REH cell (cell line): ENCODE results near the genes KRT27, KRTAP1-1 and KRTAP9-1.

DNA sequence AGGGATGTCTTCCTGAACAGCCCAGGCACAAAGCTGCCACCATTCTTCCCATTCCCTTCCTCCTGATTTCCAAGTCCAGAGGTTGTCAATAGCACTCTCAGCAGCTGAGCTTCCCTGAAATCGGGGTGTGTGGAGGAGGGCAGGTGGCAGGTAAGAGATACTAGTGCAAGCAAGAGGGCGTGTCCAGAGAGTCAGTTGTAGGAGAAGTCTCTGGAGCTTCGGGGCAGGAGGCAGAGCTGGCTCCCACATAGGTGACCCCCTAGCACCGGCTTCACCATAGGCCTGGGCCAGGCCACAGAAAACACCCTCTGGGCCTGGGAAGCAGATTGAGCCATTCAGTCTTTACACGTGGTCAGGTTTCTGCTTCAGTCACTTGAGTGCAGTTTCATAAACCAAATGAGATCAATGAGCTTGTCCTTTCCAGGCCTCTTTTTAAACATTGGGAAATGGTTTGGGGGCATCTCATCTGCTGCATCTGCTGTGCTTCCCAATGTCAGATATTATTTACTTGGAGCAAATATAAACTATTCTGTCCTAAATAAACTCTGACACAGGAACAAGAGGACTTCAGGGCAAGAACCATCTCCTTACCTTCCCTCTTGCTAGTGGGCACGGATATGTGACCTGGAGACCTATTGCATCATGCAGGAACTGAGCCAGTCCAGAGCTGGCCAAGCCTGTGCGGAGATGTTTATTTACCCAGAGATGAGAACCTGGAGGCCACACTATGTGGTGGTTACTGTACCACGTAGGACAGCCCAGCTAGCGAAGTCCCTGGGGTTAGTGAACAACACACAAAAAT, 16.2 kb downstream of the CCR7 start:
- PRO-cap = no peak

DNA sequence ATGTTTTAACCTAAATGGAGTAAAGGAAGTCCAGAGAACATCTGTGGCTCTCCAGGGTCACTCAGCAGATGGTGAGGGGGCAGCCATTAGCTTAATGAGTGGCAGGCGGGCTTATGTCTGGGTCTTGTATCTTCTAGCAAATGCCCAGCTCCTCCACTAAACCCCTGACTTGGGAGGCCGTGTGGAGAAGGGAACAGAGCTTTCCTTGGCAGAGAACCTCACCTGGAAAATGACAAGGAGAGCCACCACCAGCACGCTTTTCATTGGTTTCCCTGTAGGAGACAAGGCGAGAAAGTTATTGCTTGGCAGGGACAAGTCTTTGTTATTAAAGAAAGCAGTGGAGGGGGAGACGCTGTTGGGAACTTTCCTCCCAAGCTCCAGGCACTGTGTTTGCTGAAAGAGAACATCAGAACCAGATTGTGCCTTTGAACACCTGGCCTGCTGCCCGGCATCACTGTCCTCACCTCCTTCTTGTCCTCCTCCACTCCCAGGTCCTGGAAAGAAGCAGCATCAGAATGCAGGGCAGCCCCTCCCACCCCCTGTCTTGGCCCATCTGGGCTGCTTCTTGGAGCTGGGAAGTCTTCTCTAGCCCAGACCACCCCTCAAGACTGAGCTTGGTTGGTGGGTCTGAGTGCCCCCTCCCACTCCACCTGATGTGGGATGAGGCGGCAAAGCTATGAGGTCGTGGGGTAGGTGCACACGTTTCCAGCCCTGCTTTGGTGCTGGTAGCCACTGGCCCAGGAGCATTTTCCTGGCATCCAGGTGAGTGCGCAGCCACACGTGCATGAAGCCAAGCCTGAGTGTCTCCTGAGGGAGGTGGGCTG, 6.4 kb downstream of the CCR7 start:
- PRO-cap = no peak

GRCh38 chr17:40598260-40598687, 33.0 kb upstream of the CCR7 start:
- PRO-cap = no peak

GRCh38 chr17:40782352-40782642, at the start of gene KRT27:
KRT27 (minus strand) TSS chr17:40782550.
- PRO-cap = no peak

DNA sequence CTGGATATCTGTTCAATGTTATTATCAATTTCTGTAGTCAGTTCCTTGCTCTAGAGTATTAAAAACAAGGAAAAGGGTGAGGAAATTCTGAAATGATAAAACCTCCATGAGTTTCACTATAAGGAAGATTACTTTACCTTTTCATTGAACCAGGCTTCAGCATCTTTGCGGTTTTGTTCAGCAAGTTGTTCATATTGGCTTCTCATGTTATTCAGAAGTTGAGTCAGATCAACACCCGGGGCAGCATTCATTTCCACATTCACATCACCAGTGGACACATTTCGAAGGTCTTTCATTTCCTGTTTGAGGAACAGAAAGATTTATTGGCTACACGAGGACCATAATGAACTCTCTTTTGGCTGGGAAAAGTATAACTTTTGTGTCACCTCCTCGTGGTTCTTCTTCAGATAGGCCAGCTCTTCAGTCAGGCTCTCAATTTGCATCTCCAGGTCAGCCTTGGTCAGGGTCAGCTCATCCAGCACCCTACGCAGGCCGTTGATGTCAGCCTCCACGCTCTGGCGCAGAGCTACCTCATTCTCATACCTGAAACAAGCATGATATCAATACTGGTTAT, 2.2 kb downstream of the KRT10 start:
- PRO-cap = no peak

DNA sequence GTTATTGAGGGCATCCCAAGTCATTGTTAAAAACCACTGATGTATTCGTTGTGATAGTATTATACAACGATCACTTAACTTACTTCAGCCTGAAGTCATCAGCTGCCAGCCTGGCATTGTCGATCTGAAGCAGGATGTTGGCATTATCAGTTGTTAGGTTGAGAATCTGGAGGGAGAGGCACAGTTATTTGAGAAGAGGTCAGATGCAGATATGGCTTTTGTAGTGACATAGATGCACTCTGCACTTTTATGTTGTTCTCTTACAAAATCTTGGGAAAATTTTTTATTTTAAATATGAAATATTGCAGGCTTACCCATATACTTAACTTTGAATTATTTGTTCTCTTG, 1.5 kb downstream of the KRT10 start:
- PRO-cap = no peak

DNA sequence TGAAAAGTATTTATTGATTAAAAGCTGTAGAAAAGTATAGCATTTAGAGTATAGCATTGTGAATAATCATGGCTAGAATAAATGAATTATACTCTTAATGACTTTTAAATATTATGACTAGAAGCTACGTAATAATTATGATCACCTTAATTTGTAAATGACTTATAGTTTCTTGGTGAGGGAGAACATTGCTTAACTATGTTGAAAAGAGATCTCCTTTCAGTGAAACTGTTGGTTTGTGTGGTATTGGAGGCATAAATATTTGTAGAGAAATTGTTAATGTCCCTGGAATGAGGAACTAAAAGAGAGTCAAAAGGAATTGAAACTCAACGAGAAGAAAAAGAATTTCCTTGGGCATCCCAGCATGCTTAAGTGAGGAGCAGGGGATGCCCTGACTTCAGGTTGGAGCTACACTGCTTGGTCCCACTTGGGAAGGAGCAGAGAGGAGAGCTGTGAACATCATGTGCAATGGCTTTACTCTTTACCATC, 21.8 kb downstream of the KRT23 start:
- PRO-cap = no peak

DNA sequence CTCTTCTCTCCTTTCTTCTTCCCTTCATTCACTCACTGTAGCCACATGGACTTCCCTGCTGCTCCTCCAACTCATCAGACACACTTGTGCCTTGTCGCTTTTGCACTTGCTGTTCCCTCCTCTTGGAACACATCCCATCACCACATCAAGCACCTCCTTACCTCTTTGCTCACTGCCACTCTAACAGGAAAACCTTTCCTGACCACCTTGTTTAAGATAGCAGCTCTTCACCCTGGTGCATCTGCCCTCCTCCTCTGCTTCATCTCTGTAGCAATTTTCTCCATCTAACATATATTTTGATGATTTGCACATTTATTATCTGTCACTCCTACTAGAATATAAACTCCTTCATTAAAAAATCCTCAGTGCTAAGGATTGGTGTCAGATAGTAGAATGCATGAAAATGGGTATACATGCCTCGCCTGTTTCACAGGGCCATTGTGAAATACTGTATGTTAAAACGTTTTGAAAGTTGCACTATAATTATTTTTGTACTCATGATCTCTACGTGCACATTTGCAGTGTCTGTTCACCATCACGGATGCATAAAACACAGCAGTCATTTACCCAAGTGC, 10.5 kb downstream of the KRT23 start:
- PRO-cap = no peak

GRCh38 chr17:40958096-40958921, 8.4 kb downstream of the KRT39 start:
- PRO-cap = no peak

- PRO-cap = no peak
Measured at GRCh38 chr17:41041263-41041755, at the start of gene KRTAP1-1. KRTAP1-1 (minus strand) TSS chr17:41041450.

- PRO-cap = no peak
Measured at GRCh38 chr17:41189669-41190042, at the start of gene KRTAP9-1. KRTAP9-1 (plus strand) TSS chr17:41189887.

- PRO-cap = no peak
Measured at GRCh38 chr17:41516727-41517370, 1.8 kb downstream of the KRT15 start.

GRCh38 chr17:41519014-41520419, 827 bp upstream of the KRT15 start:
- PRO-cap = no peak

- PRO-cap = no peak
Measured at GRCh38 chr17:41526767-41527122, 1.4 kb downstream of the KRT19 start.

- PRO-cap = no peak
Measured at GRCh38 chr17:41538708-41539126, 10.6 kb upstream of the KRT19 start.

GRCh38 chr17:41705232-41705681, 6.9 kb upstream of the GAST start:
- PRO-cap = no peak

- PRO-cap = unidirectional peak, plus-strand start at chr17:41718154
Measured at GRCh38 chr17:41718078-41718391, 5.9 kb downstream of the GAST start.

DNA sequence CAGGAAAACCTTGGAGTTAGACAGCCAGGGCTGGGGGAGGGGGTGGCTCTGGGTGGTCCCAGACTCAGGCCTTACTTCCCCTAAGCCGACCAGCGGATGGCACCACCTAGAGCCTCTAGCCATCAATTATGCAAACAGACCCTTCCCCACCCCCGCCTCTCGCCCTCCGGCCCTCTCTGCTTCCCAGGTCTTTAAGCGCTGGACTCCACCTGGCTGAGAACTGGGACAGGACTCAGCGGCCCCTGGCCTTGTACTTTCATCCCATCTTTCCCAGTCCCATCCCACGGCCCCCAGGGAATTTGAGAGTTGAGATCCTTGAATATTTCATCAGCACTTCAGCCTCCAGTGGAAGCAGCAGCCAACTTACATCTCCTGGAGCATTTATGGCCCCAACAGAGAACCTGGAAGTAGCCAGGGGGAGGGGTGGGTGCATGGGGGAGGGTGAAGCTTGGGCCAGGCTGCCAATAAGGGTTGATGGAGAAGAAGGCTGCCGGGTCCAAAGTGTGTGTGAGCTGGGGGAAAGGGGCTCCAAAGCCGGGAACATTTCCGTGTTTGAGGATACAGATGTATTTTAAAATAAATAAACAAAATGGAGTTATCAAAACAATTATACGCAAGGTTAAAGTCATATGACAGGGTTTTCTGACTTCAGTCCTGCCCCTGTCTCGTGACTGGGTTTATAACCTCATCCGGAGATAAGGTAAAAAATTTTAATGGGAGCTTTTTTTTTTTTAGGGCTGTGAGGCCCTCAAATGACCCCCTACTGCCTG, 7.5 kb upstream of the JUP start:
- PRO-cap = no peak

DNA sequence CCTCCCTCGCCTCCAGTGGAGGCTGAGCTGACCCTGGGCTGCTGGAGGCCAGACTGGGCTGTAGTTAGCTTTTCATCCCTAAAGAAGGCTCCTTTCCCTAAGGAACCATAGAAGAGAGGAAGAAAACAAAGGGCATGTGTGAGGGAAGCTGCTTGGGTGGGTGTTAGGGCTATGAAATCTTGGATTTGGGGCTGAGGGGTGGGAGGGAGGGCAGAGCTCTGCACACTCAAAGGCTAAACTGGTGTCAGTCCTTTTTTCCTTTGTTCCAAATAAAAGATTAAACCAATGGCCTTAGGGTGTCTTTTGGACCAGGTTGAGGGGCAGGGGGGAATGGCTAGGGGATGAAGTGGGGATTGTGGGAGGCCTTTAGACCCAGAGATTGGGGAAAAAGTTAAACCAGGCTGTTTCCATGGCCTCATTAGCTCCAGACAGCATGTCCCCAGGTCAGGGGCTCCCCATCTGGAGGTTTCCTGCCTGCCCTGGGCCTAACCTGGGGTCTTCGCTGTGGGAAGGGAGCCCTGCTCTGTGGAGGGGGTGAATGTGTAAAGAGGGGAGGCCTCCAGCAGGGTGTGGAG, 10.2 kb downstream of the FKBP10 start:
- PRO-cap = no peak

DNA sequence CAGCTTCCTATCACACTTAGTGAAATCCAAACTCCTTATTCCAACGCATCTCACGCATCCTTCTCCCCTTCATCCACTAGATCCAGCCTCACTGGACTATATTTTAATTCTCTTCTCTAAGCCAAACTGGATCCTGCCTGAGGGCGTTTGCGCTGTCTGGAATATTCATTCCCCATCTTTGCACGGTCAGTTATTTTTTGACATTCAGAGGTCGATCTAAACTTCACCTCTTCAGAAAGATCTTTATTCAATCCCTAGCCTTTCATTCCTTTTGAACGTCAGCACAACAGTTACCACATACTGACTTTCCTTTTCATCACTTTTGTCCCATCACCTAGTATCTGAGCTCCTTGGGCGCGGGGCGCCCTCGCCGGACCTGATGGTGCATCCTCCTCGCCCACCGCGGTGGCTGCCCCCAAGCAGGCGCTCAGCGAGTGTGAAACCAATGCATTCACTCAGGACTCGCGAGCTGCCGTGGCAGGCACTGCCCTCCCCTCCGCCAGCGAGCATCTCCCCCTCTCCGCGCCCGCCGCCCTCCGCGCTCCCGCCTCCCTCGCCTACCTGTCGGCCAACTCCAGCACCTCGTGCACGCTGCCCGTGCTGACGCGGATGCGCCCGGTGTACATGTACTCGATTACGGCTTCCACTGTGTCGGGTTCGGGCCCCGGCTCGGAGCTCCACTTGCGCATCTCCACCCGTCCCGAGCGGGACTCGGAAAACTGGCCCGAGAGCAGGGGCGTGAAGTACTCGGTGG, 781 bp downstream of the KLHL11 start:
- PRO-cap = unidirectional peak, plus-strand start at position 450 of the sequence; bidirectional peak, plus-strand start at position 727 of the sequence, minus-strand start at position 713 of the sequence